Fibroblast of villous mesenchyme (primary cell): ENCODE data around the genes GFM1 and IFT80.

- CAGE, long polyA plus RNA = no peak
Measured at GRCh38 chr3:157127787-157128181, 32.2 kb downstream of the CCNL1 start.

DNA sequence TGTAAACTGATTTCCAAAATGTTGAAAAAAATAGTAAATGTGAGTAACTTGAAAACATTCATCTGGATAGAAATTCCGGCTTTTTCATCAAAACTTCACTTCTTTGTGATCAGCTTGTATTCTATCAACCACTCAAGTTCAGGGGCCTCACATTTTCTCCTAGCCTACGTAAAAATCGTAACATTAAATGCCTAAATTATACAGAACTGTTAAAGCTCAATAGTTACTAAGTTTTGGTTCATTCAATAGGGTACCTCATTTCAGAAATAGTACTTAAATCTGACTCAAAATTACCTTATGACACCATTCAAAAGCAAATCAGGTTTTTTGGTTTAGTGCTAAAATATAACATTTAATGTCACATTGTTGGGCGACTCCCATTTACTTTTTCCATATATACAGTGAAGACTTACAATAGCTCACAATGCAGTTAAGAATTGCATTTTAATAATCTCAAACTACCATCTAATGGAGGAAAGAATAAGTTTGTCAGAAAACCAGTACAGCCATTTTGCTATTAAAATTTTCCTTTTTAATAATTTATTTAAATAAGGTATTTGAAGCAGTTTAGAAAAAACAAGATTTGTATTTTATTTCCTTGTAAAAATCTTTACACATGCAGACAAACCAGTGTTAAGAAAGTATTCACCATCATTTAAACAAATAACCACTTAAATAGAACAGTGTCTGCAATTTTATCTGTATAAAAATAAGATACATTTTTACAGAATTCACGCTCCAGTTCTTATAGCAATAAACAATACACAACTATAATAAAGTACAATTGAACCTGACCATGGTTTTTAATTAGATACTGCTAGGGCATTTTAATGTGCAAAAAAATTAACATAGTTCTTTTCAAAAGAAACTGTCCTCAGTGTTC, 12.5 kb downstream of the CCNL1 start:
- CAGE, long polyA plus RNA = no peak

DNA sequence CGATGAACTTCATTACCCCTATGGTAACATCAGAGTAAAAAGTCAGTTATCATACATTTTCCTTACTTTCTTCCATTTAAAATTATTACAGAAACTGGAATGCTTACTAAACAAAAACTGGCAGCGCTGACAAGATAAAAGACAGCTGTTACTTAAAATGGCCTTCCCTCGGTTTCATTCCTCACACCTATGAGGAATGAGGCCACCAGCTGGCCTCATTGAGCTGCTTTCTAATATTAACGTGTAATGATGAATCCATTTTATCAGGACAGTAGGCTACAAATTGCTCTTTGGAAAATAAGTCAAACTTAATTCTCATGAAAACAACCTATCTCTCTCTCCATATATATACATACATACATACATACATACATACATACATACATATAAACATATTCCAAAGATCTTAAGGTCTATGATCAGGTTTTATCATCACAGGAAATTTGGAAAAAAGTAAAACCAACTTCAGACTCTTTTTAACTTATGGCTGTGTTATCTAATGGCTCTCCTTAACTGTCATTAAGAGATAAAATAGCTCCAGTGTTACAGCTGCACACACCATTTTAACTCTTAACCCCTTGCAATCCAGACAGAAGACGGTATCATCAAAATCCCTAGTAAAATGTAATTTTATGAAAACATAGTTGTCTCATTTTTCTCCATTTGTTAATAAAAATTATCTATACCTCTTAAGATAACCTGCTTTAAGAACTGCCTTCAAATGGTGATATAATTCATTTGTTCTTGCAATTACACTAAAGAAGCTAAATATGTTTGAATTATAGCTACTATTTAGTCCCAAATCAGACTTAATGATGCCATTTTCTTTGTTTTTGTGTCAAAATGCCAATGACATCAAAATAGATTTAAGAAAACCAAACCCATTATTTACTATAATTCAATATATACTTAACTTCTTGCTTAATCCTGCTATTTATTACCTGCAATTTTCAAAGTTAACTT, 5.1 kb downstream of the CCNL1 start:
- CAGE, long polyA plus RNA = no peak

DNA sequence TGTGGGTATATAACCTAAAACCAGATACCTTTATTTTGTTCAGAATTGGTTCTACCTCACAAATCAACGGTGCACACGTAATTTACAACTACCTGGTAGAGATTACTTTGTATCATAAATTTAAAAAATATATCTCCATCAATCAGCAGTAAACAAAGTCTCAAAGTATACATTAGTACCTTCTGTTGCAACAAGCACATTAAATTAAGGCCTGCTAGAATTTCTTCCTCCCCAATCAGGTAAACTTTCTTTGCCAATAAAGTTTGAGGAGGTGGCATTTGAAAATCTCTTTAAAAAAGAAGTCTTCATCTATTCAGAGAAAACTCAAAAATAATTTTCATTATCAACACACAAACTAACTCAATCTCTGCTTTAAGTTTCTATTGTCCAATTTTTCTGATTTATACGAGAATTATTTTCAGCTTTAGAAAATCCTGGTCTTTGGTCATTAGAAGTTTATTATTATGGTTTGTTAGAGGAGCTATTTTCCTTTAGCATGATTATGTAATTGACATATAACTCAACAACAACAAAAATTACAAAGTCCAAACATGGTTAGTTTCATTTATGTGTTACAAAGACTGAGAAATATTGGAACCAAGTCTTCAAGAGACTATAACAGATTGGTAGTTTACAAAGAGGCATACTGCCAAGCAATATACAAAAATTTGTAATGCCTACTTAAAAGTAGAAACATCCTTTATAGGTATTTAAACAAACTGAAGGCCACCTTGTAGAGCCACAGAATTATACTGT, 4.2 kb downstream of the CCNL1 start:
- CAGE, long polyA plus RNA = no peak

GRCh38 chr3:158104917-158105503, 1.2 kb downstream of the SHOX2 start:
- CAGE, long polyA plus RNA = no peak

DNA sequence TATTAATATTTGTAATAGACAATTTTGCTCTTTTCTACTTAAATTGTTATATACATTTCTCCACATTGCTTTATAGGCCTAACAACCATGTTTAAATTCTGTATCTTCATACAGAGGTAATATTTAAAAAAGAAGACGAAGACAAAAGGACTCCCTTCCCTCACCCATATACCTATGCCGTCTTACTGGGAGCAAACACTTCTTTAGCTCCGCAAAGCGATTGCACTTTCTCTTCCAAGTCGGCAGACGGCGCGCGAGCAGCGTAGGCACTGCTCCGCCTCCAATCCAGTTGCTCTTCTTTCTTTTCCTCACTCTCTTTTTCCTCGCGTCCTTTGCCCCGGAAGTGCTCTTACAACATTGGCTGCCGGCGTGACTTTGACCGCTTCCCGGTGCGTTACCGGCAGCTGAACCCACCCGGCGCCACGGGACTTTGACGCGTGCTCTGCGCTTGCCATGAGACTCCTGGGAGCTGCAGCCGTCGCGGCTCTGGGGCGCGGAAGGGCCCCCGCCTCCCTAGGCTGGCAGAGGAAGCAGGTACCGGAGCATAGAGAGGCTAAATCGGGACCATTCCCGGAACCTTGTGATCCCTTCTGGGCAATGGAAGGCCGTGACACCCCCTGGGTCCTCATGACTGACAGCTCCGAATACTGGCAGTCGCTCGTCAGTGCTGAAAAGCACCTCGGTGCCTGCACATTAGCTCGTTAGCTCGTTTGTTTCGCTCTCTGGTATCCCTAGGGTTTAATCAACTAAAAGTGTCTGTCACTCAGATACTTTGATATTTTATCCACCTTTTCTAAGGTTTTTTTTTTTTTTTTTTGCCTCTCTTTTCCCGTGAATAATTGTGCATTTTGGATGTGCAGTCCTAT, at the start of gene GFM1:
Gene GFM1, plus strand, starts transcription at position 346 of the 866 bp plus-strand sequence.
- CAGE, long polyA plus RNA = start-site peak on the plus strand centred at position 414 of the sequence, 67 bp wide, 255 and 306 reads in 2 replicates

GRCh38 chr3:158711732-158712203, 20.5 kb downstream of the RARRES1 start:
- CAGE, long polyA plus RNA = no peak

- CAGE, long polyA plus RNA = no peak
Measured at GRCh38 chr3:159784234-159784738, 440.9 kb upstream of the C3orf80 start.

DNA sequence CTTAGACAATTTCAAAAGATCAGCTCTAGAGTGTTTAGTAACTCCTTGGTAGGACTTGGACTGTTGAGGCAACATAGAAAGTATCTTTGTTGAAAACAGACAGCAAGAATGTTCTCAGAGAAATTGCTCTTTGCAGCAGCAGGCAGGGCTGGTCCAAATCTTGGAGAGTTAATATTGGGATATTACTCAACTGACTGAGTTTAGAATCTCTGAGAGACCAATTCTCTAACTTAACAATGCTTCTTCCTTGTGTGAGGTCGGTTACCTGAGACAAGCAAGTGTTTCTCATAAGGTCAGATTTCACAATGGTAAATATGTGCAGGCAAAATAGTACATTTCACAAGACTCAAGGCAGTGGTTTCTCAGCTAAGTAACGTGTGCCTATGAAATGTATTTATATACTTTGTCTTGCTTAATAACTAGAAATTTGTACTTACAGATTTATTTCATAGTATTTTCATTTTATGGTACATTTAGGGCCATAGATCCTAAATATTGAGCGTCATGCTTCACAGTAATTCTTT, 384.3 kb upstream of the C3orf80 start:
- CAGE, long polyA plus RNA = no peak

- CAGE, long polyA plus RNA = no peak
Measured at GRCh38 chr3:159852654-159853791, 372.2 kb upstream of the C3orf80 start.

- CAGE, long polyA plus RNA = no peak
Measured at GRCh38 chr3:159872391-159872885, 352.8 kb upstream of the C3orf80 start.

DNA sequence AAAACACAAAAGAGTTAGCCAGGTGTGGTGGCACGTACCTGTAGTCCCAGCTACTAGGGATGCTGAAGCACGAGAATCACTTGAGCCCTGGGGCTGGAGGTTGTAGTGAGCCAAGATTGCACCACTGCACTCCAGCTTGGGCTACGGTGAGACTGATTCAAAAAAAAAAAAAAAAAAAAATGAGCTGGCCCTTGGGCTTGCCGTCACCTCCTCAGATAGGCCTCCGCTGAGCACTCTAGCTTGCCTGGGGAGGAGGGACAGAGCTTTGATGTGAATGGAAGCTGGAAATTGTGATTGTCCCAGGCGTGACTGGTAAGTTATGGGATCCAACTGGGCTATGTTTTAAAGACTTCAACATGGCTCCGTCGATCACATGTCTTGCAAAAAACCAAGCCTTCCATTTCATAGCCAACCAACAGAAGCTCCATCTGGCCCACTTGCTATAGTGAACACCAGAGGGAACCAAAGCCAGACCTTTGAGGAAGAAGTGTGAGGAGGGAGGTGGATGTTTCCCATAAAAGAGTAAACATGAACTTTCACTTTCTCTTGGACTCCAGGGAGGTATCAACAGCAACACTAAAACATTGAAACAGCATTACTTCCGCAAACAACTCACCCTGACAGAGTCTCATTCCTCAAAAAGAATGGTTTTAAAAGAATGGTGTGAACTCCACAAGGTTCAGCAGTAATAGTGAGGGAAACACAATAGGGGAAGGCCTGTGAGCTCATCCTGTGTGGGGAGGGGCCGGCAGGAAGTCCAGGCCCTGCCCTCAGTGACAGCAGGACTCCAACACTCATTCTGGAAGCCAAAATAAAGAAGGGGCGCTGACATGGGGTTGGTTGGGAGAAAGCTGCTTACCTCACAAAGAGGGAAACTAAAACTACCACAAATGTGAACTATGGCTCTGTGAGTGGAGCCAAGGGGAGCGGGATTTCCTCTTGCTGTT, 295.8 kb upstream of the C3orf80 start:
- CAGE, long polyA plus RNA = no peak

GRCh38 chr3:160374396-160374839, 24.6 kb downstream of the IFT80 start:
- CAGE, long polyA plus RNA = no peak

DNA sequence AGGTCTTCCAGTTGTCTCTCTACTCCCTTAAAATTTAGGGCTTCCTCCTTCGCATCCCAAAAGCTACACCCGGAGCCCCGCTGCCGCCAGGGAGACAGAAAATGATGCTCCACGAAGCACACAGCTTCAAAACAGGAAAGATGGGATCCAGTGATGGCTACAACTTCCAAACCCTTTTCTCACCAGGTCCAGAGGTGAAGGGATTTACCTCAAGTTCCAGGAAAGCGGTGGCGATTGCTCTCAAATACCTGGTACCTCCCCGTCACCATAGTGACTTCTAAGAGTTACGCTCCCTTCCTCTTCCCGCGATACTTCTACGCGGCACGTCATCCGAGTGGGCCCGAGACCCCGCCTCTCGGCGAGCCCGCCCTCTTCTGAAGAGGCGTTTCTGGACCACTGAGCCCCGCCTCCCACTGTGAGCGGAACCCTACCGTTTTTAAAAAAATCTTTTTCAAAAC, at the start of gene IFT80:
Gene IFT80, minus strand, starts transcription at position 288 of the 458 bp plus-strand sequence.
- CAGE, long polyA plus RNA = no peak

GRCh38 chr3:160400774-160401194, 1.3 kb downstream of the SMC4 start:
- CAGE, long polyA plus RNA = no peak

DNA sequence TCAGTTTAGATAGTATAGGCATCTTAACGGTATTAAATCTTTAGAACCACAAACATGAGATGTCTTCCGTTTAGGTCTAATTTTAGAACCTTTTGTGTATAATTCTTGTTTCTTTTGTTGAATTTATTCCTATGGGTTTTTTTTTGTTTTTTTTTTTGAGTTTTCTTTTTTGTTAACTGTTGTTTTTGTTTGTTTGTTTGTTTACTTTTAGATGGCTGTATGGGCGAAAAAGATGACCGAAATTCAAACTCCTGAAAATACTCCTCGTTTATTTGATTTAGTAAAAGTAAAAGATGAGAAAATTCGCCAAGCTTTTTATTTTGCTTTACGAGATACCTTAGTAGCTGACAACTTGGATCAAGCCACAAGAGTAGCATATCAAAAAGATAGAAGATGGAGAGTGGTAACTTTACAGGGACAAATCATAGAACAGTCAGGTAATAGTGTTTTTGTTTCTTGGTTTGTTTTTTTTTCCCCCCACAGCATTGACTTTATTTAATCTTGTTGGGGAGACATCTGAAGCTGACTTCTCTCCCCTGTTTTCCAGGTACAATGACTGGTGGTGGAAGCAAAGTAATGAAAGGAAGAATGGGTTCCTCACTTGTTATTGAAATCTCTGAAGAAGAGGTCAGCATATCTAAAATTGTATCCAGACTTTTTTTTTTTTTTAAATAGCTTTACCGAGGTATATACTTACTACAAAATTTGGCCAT, 23.9 kb downstream of the SMC4 start:
- CAGE, long polyA plus RNA = no peak

DNA sequence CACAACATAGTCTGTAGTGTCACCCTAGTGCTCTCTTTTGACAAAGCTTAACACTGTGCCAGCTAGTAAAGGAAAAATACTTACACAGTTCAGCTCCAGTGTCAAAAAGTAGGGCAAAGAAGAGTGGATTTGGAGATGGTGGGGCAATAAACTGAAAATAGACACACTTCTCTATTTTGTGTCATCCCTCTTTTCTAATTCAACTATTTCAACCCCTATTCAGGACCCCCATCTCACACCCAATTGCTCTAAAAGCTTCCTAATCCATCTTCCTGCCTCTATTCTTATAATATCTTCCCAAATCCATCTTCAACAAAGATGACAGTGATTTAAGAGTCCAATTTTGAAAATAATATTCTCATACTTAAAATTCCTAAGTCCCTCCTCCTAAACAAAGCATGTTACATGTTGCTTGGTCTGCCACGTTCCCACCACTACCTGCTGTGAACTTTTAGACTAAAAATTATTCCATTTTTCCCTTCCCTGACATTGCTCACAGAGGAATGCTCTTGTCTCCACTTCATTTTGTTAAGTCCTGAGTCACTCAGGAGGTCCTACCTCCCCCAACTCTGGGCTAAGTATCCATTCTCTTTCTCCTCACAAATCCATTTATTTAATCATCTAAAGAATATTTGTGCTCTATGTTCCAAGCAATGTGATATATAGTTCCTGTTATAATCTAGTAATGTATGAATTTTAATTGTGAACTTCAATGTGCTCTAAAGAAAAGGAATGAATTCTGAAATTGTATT, 41.9 kb upstream of the TRIM59 start:
- CAGE, long polyA plus RNA = no peak

DNA sequence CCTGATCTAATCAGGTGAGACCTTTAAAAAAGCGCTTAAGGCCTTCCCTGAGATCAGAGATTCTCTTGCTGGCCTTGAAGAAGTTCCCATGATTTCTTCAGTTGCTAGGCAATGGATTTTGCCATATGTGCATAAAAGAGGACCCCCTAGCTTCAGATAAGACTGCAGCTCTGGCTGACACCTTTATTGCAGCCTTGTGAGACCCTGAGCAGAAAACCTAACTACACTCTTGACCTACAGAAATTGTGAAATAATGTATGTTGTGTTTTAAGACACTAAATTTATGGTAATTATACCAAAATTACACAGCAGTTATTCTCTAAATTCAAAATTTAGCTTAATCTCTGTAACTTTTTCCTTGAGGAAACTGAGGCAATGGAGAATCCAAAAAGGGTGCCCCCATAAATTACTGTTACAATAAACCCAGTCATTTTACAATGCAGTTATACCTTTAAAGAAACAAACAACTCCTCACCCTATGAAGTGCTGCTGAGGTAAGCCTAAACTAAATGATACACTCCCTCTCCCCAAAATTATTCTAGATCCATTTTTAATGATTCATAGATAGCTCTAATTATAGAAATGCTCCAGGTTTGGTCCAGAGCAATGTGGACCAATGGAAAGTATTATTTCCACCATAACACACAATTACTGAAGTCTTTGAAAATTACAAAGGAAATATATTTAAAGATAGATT, 49.1 kb upstream of the TRIM59 start:
- CAGE, long polyA plus RNA = no peak

DNA sequence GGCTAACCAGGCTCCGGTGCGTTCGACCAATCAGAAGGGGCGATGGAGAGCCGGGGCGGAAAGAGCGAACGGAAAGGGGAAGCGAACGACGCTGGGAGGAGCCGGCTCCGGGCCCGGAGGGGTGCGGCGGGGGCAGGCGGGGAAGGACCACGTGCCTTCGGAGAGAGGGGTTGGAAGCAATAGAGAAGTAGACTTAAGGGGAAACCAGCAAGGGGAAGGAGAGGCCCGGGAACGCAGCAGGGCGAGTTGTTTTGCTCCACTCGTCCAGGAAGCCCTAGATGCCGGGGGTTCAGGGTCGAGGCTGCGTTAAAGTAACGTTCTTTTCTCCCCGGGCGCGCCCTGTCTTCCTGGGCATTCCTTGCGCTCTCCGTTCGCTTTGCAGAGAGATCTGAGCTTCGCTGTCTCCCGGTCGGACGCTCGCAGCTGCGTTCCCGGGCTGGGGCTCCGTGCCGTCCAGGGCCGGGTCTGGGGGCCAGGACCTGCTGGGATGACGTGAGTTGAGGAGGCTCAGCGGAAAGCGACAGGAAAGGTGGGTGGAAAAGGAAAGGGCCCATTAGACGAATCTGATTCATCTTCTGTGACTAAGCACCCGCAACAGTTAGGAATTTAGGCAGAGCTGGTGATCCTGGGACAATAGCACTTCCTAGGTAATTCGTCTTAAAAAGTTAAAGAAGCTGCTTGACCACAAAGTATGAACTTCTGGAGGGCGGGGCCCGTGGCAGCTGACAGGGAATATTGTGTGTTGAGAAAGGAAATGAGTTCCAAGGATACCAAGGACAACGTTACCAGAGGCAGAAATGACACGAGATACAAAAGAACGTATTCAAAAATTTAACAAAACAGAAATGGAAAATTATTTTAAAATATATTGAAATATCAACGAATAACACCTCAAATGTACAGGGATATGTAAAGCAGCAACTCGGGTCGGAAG, 521 bp upstream of the KPNA4 start:
- CAGE, long polyA plus RNA = start-site peak on the plus strand centred at position 156 of the sequence, 131 bp wide, 138 and 194 reads in 2 replicates

- CAGE, long polyA plus RNA = no peak
Measured at GRCh38 chr3:160666117-160666419, 10.9 kb upstream of the ARL14 start.